Placental pericyte (primary cell): ENCODE measurements around the genes TLK2 and ACE.

- CAGE, long polyA plus RNA: no peak
Measured at GRCh38 chr17:61347878-61348655, 51.6 kb upstream of the TBX2 start.

DNA sequence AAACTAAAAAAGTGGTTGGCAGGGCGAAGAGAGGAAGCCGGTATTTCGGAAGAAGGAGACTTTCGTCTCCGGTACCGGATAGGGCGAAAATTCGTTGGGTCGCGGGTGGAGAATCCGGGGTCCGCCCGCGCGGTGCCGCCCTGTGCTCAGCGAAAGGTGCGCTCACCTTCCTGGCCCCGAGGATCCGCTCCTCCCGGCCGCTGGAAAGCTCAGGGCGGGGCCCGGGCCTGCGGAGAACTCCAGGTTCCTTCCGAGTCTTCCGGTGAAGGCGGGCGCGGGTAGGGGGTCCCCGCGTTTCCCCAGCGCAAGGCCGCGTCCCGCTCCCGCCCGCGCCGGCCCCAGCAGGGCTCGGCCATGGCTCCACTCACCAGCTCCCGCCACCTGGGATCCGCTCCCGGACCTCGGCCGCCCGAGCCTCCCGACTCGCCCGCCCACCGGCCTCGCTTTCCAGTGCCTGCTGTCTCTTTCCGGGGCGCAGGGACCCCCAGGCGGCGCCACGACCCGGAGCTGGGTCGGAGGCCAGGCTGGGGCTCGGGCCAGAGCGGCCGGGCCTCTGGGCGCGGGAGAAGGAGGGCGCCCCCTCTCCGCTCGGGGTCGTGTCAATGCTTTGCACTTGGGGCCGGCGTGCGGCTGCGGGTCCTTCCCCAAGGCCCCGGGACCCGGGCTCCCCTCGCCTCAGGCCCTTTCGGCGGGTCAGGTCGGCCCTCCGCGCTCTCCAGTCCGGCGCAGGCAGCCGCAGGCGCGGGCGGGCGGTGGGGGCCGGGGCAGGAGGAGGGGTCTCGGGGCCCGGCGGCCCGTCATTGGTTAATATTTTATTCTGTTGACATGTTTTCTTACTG, 553 bp upstream of the TBX2 start:
- CAGE, long polyA plus RNA: no peak

GRCh38 chr17:61456099-61456510, 3.9 kb downstream of the TBX4 start:
- CAGE, long polyA plus RNA: no peak

DNA sequence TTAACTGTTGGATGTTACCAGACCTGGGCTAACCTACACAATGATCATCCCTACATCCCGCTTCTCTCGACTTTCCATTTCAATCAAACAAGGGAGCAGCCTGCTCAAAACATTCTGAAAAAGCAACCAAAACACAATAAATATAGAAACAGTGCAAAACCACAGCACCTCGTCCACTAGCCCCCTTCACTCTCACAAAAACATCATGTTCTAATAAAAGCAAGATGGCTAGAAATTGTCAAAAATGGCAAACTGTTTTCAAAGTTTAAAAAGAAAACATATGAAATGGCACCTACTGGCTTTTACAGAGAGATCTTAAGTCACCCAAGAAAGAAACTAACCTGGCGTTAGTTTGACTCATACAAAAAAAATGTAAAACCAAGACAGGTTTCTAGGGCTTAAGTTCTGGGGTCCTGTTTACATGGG, 765 bp downstream of the MED13 start:
- CAGE, long polyA plus RNA: no peak

GRCh38 chr17:62459603-62459981, 19.0 kb upstream of the TLK2 start:
- CAGE, long polyA plus RNA: no peak

DNA sequence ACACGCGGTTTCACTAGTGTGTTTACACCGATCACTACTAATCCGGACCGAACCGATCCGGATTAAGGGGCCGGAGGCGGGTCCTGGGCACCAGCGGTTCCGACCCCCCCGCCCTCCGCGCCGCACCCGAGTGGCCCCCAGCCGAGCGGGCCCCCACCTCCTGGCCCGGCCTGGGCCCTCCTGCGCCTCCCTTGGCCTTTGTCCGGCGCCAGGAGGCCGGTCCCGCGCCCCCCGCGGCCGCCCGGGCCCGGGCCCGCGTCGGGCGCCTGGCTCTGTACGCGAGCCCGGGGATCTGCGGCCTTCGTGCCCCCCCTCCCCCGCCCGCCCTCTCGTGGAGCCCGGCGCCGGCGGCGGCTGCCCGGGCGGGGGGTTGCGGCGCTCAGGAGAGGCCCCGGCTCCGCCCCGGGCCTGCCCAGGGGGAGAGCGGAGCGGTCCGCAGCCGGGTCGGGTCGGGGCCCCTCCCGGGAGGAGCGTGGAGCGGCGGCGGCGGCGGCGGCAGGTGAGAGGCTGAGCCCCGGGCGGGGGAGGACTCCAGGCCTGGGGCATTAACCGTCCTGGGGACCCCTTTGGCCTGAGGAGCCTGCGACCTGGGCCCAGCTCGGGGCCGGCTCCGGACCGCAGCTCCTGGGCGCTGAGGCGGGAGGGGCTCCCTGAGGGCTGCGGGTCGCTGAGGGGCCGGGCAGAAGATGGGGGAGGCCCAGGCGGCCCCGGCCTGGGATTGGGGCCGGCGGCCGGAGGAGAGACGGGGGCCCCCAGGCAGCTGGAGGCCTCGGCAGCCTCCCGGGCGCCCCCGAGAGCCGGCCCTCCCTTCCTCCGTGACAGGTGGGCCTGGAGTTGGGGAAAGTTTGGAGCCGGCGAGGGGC, at the start of gene TLK2:
TSS of gene TLK2 (plus strand) at position 34 of the 863 bp plus-strand sequence.
- CAGE, long polyA plus RNA: no peak

- CAGE, long polyA plus RNA: no peak
Measured at GRCh38 chr17:62611732-62612428, 15.6 kb upstream of the MRC2 start.

GRCh38 chr17:62679716-62680373, 52.4 kb downstream of the MRC2 start:
- CAGE, long polyA plus RNA: no peak

DNA sequence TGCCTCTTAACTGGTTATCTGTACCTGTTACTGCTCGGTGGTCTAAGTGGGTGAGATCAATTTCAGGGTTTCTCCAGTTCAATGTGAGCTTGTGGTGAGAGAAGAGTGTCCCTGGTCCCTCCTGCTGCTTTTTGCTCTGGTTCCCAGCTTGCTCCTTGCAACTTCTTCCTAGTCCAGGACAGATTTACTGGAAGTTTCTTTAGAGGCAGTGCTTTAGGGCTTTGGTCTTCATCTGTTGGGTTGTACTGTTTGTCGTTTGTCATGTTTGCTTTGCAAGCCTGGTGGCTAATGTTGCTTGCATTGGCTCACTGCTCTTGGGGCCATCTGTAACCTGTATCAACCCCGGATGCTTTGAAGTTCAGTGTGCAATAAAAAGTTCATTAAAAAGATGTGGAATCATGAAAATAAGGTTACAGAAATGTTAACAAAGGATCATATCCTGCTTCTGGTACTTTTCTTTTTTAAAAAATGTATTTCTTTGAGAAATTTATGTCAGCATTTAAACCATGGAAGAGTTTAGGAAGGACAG, 82.5 kb downstream of the MRC2 start:
- CAGE, long polyA plus RNA: no peak

DNA sequence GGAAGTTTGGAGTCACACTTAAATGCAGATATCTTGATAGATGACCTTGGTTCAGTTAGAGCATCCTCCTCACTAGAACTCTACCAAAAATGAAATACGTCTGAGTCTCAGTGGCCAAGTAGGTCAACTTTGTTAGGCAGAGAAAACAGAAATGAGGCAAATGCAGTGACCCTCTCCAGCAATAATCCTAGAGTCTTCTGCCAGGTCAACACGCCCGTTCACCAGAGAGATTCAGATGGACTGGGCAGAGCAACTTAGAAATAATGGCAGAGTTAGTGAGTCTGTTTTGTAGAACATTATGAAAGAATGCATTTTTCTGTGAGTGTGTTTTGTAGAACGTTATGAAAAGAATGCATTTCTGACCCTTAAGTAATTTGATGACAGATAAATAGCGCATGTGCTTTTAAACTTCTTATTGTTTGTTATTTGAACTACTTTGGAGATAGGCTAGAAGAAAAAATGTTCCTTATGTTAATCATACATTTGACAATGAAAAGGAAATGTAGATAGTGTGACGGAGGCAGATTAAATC, 48.1 kb downstream of the MARCHF10 start:
- CAGE, long polyA plus RNA: no peak

DNA sequence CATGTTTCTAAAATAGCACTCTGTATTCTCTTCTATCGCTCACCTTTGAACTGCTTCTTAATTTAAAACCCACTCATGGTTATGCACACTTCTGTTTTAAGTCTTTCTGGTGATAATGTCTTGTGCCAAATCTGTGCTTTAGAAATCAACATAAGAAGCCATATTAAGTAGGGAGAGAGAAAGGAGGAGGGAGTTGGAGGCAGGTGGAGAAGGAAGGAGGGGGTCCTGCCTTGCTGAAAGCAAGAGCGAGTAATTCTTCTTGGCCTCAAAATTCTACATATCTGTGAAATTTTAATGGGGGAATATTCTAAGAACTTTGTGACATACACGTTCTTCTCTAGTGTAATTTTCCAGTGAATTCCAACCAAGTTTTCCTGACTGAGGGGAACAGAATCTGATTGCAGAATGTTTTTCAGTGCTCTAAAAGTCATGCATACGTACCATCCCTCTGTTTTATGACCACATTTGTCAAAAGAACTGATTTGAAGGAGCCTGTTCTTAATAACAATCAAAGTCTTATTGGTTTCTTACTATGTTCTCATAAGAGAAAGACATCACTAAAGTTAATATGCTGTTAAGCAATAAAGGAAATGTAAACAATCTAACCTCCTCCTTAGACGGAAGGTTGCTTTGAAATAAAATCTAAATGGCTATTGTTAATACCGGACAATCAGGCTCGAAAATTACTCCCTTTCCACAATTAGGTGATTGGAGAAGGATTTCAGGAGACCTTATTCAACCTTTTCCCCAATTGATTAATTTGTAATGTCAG, 1.5 kb downstream of the MARCHF10 start:
- CAGE, long polyA plus RNA: no peak

GRCh38 chr17:62965586-62966173, 355 bp upstream of the TANC2 start:
- CAGE, long polyA plus RNA: no peak

DNA sequence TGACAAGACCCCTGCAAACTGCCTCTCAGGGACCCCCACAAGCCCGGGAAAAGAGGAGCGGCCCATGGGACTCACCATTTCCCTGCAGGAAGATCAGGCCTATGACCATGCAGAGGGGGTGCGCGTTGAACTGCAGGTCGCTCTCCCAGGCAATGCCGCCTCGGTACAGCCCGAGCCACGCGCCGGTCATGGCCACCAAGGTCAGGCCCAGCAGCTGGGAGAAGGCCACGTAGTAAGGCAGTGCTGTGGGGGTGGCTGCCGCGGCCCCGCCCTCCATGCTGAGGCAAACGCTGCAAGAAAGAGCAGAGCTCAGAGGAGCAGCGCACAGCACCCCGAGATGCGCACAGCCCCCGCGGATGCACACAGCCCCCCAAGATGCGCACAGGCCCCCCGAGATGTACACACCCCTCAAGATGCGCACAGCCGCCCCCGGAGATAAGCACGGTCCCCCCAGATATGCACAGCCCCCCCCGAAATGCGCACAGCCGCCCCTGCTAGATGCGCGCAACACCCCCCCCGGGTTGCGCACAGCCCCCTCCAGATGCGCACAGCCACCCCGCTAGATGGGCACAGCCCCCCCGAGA, 8.7 kb downstream of the CYB561 start:
- CAGE, long polyA plus RNA: no peak

DNA sequence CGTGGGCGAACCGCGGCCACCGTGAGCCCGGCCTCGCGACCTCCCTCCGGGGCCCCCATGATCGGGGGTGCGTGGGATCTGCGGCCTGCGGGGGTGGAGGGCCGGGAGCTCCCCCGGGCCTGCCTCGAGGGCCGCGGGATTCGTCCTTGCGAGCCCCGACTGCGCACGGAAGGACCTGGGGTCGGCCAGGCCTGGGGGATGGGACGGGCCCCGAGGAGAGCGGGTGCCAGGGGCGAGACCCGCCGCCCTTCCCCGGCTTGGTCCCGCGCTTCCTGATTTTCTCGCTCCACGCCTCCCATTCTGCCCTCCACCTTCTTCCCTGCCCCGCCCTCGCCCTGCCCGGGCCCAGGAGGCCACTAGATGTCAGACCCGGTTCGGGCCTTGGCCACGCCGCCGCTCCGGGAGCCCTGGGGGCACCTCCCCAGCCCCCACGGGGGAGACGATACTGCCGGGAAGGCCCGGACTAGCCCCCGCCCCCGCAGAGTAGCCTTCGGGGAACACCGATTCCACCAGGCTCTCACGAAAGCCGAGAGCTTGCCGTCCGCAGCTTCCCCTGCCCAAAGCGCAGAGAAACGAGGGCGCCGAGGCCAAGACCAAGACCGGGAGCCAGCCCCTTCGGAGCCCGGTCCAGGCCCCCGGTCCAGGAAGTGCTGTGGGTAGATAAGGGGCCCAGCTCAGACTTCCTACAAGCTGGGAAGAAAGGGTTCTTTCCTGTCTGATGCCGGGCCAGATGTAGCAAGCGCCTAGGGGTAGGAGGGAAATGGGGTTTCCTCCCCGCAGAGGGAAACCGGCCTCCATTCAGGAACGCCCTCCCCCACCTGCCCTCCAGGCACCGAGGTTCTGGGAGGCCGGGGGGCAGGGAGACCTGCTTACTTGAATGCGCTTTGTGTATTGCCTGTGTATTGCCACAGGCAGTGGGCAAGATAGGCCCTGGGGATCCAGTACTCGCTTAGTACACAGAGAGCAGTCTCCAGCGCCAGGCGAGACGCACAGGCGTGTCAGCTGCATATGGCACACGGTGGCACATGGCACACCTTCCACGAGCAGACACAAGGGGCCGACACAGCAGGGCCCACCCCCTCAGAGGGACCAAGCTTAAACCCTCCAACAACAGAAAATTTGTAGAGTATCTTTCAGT, 735 bp upstream of the CYB561 start:
- CAGE, long polyA plus RNA: no peak

- CAGE, long polyA plus RNA: no peak
Measured at GRCh38 chr17:63476753-63477911, at the start of gene ACE. Gene ACE (plus strand): TSS chr17:63477061.

GRCh38 chr17:63478666-63479557, 2.1 kb downstream of the ACE start:
- CAGE, long polyA plus RNA: no peak

GRCh38 chr17:63577311-63577711, 23.4 kb upstream of the TACO1 start:
- CAGE, long polyA plus RNA: no peak

- CAGE, long polyA plus RNA: no peak
Measured at GRCh38 chr17:63690071-63690541, 9.8 kb downstream of the LIMD2 start.

DNA sequence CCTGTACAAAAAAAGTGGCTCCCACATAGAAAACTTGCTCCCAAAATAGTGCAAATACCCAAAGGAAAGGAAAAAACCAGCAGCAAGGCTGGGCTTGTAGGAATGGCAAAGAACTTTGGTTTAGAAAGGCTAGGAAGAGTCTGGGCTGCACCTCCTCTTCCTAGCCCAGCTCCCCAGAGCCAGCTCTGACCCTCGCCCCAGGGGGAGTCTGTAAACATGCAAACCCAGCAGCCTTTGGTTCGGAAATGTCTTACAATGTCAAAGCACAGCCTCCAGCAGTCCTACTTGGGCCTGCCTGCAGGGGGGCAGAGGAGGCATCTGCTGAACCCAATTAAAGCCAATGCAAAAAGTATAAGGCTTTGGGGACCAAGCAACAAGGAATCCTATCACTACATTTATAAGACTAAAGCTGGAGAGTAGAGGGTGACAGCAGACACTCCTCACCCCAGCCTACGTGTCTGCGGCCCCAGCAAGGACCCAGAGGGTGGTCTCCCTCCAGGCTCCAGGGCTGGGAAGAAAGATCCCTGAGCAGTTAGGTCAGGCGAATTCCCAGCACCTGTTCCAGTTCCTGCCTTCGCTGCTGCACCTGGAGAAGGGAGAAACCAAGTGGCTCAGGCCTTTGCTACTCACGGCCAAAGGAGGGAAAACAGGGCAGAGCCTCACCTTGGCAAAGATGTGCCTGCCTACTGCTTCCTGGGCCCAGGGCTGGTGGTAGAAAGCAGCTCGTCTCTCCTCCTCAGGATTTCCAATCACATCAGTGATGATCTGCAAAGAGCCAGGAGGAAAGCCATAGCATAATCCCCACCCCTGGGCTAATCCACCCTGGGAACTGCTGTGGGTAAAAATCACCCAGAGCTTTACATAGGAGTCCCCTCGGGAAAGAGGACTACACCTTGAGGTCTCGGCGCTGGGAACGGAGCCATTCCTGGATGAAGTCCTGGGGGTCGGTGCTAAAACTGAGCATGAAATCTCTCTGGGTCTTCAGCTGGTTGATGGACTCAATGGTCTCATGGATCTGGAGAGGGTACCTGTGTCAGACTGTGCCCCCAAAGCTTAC, 5.3 kb upstream of the FTSJ3 start:
- CAGE, long polyA plus RNA: no peak

GRCh38 chr17:63839194-63839843, 3.2 kb downstream of the SMARCD2 start:
- CAGE, long polyA plus RNA: no peak